ENCODE data around the gene CPT1B.

DNA sequence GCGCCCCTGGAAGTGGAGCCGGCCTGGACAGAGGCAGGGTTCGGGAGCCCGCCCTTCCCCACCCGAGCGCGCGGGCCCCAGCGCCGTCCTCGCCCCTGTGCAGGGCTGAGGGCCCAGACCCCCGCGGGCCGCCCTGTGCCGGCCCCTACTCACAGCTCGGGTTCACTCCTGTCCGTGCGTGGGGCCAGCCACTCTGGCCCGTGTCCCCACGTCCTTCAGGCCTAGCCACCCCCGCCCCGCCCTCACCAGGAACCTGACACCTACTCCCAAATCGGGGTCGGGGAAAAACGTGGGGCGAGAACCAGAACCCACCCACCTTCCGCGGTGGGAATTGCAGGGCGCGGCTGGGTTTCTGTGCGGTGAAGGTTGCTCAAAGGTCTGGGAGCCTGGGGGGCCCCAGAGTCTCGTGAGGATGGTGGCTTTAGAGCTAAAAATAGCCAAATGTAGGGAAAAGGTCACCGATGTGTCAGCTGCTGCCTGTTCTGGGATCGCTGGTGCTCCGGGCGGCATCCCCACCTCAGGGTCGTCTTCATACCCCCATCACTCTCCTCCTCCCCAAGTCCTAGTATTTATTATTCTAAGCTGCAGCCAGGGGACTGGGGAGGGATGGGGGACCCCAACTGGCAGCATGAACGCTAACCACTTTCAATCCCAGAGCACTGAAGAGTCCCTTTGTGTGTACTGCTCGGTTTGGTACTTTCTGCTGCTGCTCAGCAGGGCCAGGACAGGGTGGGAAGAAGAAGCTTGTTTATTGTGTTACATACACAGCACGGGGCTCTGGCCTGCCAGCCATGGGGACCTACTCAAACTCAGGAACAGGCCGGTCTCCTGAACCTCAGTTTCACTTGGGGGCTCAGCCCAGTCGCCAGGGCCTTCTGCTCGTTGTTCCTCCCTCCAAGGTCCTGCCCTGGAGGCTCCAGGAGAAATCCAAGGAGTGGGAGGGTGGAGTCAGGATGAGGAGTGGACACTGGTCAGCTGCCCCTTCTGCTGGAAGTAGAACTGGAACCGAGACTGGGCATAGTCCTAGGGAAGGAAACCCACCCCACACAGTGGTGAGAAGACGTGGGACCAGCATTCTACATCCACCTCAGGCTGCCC, at the start of gene CPT1B:
Gene CPT1B, minus strand, starts transcription at position 195 of the 1,098 bp plus-strand sequence.
- PRO-cap: bidirectional peak, plus-strand start at position 480 of the sequence, minus-strand start at position 195 of the sequence
- RAMPAGE, long total RNA, 4 experiments: start-site peak on the minus strand in 1 of 4 experiments, centred at positions 198 to 380 of the sequence, 26 to 33 reads per replicate

GRCh38 chr22:50583045-50583241, 294 bp upstream of the CHKB start:
- PRO-cap: bidirectional peak, plus-strand start at chr22:50583124, minus-strand start at chr22:50582999
- RAMPAGE, long total RNA, 4 experiments: no peak in any of the 4 experiments

Measured in esophagus muscularis mucosa (tissue), 4 donors.